Colic lymph node (tissue), 1 donor: ENCODE data around the genes C6 and SELENOP.

GRCh38 chr5:41213307-41213840 is at the start of gene C6:
C6 (minus strand) TSS chr5:41213532.
- PRO-cap, result no peak

- PRO-cap, result no peak
Measured at GRCh38 chr5:41793946-41795183, 75.9 kb downstream of the OXCT1 start.

DNA sequence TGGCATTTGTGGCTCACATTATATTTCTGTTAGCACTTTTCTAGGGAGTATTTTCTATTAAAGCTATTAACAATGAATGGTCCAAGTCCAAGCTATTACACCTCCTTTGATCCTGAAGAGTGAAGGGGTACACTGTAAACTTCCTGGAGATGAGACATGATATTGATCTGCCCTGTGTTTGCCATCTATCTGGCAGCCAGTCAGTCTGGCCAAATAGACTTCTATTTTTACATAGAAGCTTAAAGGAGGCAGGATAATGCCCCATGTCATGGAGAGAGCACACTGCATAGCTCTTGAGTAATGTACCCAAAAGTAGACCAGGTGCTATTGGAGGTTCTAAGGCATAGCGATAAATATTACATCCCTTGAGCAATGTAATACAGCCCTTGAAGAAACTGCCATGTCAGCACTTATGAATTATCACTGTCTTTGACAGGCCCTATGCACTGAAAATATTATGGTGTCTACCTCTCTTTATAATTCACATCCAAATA is 131.7 kb downstream of the GHR start:
- PRO-cap, result no peak

DNA sequence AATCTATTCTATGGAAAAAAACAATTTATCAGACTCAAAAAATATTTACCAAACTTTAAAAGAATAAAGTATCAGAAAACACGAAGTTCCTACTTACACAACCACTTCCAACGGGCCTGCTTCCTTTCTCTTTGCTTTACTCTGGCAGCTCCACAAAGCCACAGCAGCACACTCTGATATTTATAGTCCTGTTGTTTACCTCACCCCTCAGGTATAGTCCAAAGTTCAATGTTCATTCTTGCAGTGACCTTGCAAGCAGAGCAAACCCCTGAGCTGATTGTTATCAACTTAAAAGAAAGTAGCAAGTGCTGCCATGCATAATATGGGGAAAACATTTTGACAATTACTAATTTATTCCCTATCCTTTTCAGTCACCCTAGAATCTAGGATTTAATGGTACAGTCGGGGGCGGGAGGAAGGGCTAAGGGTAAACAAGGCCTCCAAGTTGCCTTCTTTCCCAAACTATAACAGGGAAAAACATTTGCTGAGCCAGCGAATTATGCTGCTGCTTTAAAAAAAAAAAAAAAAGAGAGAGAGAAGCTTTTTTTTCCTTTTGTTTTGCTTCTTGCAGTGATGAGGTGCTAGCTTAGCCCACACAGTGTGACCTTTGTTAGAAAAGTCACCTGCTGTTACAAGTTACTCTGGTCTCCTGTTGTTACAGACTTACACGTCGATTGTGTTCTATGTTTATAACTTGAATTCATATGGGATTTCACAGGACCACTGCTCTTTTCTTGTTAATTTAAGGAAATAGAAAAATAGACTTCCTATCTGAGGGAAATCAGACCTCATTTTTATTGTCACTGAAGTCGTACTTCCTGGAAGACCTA is at the start of gene SELENOP:
SELENOP (minus strand) TSS at position 154 of the 830 bp plus-strand sequence.
- PRO-cap, result unidirectional peak, minus-strand start at position 154 of the sequence

DNA sequence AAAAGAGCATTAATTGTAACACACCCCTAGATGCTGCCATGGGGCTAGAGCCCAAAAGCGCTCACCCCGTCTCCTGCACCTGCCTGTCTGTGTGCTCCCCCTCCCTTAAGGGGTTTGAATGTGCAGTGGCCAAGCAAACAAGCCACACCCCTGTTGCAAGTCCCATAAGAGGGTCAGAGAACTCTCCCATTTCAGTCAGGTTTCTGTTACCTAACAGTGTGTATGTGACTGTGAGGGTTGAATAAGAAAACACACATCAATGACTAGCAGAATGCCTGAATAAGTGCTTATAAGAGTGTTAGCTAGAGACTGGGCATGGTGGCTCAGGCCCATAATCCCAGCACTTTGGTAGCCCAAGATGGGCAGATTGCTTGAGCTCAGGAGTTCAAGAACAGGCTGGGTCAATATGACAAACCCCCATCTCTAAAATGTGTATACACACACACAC is 14.1 kb upstream of the SELENOP start:
- PRO-cap, result no peak

- PRO-cap, result bidirectional peak, plus-strand start at chr5:43020242, minus-strand start at chr5:43020181
Measured at GRCh38 chr5:43019958-43020402, 20.1 kb downstream of the ANXA2R start.

- PRO-cap, result bidirectional peak, plus-strand start at chr5:43041731, minus-strand start at chr5:43041754; bidirectional peak, plus-strand start at chr5:43042233, minus-strand start at chr5:43042105
Measured at GRCh38 chr5:43041643-43042425, 1.7 kb upstream of the ANXA2R start.

- PRO-cap, result no peak
Measured at GRCh38 chr5:43231976-43232527, 40.0 kb downstream of the NIM1K start.

DNA sequence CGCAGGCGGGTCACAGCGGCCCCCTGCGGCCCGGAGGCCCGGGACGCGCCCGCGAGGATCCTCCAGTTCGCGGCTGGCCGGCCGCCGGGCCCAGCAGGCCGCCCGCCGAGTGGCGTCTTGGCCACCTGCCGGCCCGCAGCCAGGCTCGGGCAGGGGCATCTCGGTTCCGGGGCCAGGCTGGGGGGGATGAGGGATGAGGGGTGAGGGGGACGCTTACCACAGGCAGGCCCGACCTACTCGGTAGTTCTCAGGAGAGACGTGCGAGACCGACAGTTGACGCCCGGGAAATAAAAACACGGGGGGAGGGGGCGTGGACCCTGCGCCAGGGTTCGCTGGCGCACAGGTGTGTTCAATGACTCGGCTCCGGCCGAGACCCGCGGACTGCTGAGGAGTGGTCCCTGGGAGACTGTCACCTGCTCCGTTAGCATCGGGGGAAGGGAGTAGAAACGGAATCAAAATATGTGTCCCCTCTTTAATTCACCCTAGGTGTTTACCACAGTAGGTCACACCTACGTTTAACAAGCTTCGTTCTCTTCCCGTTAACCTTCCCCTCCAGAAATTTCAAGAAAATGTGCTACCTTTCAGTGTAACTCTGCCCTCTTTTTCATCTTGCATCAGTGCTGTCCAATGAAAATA is 364 bp upstream of the PAIP1 start:
- PRO-cap, result bidirectional peak, plus-strand start at position 65 of the sequence, minus-strand start outside the sequence; bidirectional peak, plus-strand start at position 243 of the sequence, minus-strand start at position 288 of the sequence

DNA sequence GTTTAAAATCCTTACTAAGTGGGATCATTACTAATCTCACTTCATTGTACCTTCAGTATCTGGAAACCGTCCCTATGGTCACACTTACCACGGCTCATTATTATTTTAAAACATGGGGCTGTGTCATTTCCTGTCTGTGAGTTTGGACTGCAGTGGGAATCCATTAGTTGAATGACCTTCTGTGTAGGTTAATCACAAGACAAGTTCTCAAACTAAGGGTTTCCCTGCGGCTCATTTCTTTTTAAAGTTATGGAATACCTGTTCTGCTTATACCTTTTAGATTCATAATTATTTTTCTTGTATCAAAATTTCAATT is 1.1 kb upstream of the NNT start:
- PRO-cap, result no peak

GRCh38 chr5:43613274-43613708 is 10.3 kb downstream of the NNT start:
- PRO-cap, result no peak

DNA sequence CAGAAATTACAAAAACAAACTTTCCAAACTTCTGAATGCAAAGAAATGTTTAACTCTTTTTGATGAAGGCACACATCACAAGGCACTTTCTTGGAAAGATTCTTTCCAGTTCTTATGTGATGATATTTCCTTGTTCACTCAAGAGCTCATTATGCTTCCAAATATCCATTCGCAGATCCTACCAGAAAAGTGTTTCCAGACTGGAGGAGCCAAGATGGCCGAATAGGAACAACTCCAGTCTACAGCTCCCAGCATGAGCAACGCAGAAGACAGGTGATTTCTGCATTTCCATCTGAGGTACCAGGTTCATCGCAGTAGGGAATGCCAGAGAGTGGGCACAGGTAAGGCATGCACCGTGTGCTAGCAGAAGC is 497.0 kb upstream of the HCN1 start:
- PRO-cap, result no peak

- PRO-cap, result no peak
Measured at GRCh38 chr5:52424529-52424855, 363.2 kb upstream of the ITGA1 start.

- PRO-cap, result no peak
Measured at GRCh38 chr5:52773973-52774568, 13.6 kb upstream of the ITGA1 start.

- PRO-cap, result no peak
Measured at GRCh38 chr5:52775915-52776428, 11.7 kb upstream of the ITGA1 start.

DNA sequence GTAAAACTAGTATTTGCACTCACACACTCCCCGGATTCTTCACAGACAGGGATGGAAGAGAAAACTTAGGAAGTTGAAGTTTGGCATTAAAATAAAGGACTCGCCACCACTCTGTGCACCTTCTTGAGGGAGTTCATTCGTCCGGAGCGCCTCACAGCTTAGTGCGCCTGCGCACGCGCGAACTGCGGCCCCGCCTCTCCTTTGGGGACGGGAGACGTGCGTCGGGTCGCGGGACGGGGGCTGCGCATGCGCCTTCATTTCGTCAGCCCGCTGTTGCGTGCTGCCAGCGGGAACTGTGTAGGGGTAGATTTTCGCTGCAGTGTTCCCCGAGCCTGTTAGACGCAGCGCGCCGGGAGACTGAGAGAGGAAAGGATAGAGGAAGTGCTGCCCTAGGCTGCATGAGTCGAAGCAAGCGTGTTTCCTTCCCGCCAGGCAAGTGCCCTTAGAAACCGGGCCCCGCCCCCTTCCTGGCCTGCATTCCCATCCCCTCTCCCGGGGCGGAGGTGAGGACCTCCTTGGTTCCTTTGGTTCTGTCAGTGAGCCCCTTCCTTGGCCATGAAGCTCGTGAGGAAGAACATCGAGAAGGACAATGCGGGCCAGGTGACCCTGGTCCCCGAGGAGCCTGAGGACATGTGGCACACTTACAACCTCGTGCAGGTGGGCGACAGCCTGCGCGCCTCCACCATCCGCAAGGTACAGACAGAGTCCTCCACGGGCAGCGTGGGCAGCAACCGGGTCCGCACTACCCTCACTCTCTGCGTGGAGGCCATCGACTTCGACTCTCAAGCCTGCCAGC is 12.3 kb downstream of the ITGA1 start:
- PRO-cap, result bidirectional peak, plus-strand start at position 319 of the sequence, minus-strand start at position 160 of the sequence

GRCh38 chr5:52809884-52810812 is 22.4 kb downstream of the ITGA1 start:
- PRO-cap, result no peak

- PRO-cap, result no peak
Measured at GRCh38 chr5:52822399-52822984, 34.8 kb downstream of the ITGA1 start.

- PRO-cap, result no peak
Measured at GRCh38 chr5:52907682-52908125, 81.4 kb upstream of the ITGA2 start.

DNA sequence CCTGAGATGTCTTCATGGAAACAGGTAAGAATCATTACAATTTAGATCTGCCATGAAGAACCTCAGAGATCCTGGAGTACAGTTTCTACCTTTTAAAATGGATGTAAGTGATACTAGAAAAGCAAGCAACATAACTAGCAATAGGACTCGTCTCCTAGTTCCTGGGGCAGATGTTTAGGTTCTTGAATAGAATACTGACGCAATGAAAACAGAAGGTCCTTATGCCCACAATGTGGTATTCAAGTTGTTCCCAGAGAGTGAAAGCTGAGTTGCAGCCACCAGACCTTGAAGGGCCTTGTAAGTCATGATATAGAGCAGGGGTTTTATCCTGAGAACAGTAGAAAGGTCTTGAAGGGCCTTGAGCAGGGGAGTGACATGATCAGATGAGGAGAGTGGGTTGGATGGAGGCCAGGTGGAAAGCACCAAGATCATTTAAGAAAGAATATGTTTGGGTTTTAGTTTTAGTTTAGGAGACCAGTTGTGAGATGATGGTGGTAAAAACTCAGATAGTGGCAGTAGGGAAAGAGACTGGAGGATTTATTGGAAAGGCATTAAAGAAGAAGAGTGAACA is 5.8 kb downstream of the ITGA2 start:
- PRO-cap, result no peak